PC-3 (cell line): ENCODE measurements around the genes ANGPTL2 and NIBAN2.

GRCh38 chr9:125237924-125238445 lies 3.2 kb downstream of the HSPA5 start:
- RAMPAGE, long total RNA, result no peak

DNA sequence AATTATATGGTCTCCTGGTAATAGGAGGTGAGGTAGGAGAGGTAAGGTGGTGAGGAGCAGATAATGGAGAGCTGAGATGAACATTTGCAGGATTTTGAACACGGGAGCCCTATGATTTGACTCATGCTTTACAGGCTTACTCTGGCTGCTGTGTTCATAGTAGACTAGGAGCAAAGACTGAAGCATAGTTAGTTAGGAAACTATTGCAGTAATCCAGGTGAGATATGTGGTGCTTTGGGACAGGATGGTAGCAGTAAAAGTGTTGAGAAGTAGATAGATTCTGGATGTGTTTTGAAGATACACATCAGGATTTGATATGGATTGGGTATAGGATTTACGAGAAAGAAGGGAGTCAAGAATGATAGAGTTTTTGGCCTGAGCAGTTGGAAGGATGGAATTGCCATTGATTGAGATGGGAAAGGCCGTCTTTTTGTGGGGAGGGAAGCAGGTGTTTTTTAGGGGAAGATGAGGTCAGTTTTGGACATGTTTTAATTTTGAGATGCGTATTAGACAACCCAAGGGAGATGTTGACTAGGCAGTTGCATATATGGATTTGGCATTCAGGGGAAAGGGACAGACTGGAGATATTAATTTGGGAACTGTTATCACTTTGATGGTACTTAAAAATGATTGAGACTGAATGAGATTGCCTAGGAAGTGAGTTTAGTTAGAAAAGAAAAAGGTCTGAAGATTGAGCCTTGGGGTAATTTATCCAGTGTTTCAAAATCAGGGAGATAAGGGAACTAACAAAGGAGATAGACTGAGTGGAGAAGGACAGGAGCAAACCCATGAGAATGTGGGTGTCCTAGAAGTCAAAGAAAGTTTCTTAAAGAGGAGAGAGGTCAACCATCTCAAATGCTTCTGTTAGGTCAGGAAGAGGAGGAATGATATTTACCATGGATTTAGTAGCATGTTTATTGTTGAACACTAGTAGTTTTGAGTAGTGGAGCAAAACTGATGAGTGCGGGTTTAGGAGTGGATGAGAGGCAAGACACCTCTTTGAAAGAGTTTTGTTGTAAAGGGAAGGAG lies 27.9 kb downstream of the GAPVD1 start:
- RAMPAGE, long total RNA, result no peak

- RAMPAGE, long total RNA, result no peak
Observed at GRCh38 chr9:125672323-125672692, 34.7 kb downstream of the MAPKAP1 start.

GRCh38 chr9:125690464-125691072 lies 16.4 kb downstream of the MAPKAP1 start:
- RAMPAGE, long total RNA, result no peak

DNA sequence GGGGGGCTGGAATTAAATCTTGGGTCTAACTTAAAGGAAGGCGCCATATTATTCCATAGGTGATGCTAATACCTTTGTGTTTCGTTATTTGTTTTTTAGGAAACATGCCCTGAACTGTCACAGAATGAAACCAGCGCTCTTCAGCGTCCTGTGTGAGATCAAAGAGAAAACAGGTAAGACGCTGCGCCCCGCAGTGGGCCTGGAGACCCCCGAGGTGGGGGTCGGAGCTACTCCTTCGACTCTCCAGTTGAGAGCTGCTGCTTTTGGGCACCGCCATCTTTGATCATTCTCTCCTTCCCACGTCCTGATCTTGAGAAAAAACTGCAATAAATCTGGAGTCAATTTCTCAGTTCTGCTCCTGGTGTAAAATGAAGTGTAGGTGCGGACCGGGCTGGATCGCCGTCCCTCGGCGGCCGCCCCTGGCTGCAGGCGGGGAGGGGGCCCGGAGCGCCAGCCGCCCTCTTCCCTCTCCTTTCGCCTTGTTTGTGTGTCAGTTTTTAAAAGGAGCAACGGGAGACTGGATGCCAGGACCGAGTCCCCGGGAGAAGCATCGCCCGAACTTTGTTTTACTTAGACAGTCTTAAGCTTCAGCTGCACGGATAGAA lies 1.4 kb downstream of the PBX3 start:
- RAMPAGE, long total RNA, result no peak

DNA sequence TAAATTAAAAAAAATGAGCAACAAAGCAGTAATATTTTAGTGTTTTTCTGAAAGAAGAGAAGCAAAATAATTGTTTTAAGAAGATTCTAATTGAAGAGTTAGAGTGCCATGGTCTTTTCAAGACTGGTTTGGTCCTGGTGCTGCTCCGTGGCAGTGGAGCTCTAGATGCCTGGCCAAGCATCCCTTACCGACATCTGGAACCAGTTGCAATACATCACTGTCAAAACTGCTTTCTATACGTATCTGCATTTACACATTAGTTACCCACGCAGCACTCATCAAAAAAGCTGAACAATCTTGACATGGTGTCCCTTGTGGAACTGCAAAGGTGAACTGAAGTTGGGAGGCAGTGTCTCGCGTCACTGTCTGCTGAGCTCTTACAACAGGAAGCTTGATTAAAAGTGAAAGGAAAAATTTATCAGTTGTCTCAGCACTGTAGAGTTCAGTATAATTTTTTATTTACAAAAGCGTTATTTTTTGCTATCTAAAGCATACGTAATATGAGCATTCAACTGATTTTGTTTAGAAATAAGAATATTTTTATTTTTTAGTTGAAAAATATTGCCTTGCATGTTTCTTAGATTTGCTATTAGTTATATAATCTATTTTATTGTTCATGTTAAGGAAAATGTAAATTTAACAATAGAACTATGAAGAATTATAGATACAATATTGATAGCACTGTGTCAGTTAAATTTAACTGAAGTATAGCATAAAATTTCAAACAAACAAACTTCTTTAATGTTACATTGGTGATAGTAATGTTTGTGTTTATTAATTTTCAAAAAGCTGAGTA lies 82.7 kb downstream of the PBX3 start:
- RAMPAGE, long total RNA, result no peak

DNA sequence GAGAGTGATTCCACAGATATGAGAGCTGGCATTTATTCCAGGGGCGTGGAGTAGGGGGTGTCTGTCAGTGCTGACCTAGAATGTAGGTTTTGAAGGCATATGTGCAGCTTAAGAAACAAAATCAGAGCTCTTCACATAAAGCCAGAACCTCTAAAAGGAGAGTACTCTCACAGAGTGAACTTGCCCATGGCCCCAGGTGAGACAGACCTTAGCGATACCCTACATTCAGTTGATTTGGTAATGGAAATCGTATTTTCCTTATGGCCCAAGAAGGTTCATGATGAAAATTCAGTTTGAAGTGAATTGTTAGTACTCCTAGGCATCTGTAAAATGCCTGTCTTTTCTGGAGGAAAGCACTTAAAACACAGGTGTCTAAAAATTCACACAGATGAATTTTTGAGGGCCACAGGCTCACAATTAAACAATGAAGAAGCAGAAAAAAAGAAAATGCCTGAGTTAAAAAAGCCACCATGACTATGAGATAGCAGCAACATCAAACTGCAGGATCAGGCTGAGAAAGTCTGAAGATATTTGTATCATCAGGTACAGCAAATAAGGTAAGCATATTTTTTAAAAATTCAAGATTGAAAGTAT lies 121.4 kb downstream of the PBX3 start:
- RAMPAGE, long total RNA, result no peak

- RAMPAGE, long total RNA, result no peak
Observed at GRCh38 chr9:126390296-126390652, 63.6 kb downstream of the MVB12B start.

DNA sequence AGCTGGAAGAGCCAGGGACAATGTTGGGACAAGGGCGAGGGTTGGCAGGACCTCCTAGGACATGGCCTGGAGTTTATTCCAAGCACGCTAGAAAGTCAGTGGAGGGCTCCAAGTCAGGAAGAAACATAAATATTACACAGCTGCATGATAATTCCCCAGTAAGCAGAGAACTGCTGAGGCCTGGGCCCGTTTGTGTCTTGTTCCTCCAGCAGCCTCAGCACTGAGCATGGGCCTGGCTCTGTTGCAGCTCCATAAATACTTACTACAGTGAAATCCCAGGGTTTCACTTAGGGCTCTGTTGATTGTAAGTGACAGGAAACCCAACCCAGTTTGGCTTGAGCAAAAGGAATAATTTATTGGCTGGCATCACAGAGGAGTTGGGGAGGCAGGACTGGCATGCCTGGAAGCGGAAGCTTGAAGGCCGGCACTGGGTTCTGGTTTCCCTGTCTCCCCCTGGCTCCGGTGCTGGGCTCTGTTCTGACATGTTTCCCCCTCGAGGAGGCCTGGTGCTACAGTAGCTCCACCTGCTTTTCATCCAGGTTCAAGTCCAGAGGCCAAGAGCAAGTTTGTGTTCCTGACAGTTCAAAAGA lies 66.3 kb downstream of the MVB12B start:
- RAMPAGE, long total RNA, result no peak

GRCh38 chr9:126471017-126471523 lies 142.7 kb upstream of the LMX1B start:
- RAMPAGE, long total RNA, result no peak

DNA sequence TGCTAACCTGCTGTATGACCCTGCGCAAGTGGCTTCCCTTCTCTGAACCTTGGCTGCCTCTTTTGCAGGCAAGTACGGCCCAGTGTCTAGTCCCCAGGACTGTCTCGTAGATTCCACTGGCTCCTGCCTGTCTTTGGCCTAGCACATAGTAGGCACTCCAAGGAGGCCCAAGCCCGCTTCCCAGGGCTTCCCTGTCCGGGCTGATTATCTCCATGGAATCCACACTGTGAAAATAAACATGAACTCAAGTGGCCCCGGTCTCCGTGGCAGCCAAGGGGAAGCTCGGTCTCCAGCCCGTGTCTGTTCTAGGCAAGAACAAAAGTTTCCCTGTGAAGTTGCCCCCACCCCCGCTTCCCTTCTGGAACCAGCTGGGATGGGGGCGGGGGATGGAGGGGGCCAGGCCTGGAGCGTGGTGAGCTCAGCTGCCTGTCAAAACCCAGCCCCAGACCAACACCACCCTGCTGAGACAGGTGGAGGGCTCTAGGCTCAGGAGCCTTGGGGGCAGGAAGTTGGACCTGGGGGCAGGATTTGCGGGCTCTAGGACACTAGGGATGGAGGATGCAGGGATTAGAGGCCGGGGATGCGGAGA lies 26.0 kb upstream of the LMX1B start:
- RAMPAGE, long total RNA, result no peak

GRCh38 chr9:126879435-126880481 lies 19.3 kb downstream of the ZBTB34 start:
- RAMPAGE, long total RNA, result no peak

GRCh38 chr9:127107786-127108278 lies 14.6 kb downstream of the ANGPTL2 start:
- RAMPAGE, long total RNA, result no peak

GRCh38 chr9:127121883-127122866 lies at the start of gene ANGPTL2:
Gene ANGPTL2, minus strand, starts transcription at chr9:127122635.
- RAMPAGE, long total RNA, result no peak

- RAMPAGE, long total RNA, result no peak
Observed at GRCh38 chr9:127196433-127196986, 68.1 kb upstream of the GARNL3 start.

DNA sequence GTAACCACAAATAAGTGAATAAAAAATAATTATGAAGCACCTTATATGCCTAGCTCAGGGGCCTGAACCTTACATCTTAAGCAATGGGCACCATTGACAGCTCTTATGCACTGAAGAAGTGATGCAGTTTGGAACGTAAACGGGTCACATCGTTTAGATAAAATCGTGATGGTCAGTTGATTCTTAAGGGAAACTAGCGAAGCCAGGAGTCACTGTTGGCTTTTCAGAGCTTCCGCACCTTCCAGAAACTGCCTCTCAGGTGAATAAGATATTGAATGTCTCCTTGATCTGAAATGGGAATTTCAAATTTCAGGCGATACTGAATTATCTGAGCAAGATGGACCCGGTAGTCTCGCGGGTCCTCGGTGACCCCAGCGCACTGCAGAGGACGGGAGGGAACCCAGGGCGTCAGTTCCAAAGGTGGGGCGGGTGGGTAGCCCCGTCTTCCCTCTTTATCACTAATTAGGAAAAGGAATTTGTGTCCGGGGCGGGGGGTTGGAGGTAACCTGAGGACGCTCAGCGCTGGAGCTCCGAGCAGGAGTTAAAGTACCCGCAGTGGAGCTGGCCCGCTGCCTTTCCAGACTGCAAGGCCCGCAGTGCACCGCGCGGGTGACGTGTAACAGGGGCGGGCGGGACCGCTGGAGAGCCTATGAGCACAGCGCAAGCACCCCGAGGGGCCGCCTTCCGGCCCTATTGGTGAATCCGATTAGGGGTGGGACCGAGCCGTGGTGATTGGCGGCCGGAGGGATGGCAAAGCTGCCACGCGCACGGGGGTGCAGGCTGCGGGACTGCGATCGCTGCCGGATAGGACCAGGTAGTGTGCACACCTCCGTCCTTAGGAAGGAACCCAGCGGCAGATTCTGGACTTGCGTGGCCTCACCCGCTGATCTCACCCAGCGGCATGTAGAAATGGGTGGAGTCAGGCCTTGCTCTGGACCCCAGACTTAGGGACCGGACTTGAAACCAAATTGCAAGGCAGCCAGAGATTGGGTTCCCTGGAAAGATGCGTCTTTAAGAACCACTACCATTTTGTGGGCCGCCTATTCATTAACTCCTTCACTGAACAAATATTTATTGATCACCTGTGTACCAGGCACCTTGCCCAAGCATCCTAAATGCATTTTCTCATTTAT lies 19.6 kb upstream of the GARNL3 start:
- RAMPAGE, long total RNA, result no peak

DNA sequence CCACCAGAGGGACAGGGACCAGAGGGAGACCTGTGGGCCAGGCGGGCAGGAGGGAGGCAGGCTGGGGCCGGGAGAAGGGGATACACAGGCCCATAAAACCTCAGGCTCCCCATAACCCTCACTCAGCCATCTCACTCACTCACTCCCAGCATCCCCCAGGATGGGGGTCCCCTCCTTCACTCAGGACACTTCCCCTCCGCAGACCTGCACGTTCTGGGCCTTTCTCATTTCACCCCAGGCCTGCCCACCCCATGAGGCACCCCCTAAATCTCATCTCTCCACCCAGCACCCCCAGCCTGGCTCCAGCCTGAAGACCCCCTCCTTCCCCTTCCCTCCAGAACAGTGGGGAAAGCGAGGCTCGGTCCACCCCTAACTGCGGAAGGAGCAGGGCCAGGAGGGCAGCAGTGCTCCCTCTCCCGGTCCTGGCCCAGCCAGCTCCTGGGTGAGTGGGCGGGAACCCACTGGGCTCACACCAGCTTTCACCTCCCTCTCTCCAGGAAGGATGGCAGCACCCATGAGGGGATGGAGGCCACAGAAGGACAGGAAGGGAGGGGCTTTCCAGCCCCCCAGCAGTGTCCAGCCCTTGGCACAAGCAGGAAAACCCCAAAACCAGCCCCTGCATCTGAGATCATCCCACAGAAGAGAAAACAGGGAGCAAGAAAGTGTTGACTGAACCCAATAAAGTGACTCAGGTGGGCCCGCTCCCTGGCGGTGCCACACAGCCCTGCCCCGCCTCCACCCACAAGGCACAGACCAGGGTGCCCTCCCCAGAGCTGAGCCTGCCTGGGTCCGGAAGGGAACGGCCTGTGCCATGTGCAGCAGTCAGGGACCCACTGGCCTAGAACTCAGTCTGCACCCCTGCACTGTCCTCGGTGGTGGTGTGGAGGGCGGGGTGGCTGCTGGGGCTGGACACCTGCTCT lies 55.0 kb downstream of the LRSAM1 start:
- RAMPAGE, long total RNA, result no peak

DNA sequence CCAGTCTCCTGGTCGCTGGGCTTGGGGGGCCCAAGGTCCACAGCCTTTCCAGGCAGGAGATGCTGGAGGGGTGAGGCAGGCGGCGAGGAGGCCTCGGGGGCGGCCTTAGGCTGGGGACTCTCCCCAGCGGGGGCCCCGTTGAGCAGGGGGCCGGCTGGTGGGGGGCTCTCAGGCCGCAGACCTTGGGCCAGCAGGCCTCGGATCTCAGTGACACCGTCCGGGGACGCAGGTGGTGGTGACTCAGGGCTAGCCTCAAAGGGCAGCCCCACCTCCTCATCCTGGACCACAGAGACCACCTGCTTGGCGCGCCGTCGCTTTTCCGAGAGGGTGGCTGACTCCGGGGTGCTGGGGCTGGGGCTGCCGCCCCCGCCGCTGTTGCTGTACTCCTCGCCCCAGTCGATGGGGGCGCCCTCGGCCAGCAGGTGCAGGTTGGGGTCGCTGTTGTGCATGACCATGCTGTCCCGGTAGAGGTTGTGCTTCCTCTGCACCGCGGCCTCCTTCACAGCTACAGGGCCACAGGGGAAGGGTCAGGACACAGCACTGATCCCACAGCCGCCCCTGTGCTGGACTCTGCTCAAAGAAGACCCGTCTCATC lies 55.7 kb downstream of the LRSAM1 start:
- RAMPAGE, long total RNA, result no peak

DNA sequence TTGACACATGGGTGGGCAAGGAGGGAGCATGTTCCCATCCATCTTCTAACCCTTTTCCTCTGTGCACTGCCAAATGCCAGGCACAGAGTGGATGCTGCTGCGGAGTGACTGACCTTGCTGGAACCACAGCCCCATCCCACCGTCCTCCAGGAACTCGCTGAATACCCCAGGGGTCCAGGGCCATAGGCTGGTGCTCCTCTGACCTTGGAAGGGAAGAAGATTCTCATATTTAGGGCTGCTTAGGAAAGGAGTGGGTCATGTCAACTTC lies 7.9 kb downstream of the NIBAN2 start:
- RAMPAGE, long total RNA, result no peak

GRCh38 chr9:127568499-127569235 lies at the start of gene NIBAN2:
Gene NIBAN2, minus strand, starts transcription at chr9:127569073.
- RAMPAGE, long total RNA, result no peak